Neural progenitor cell (in vitro differentiated cells): ENCODE measurements around the genes RSBN1L and HGF.

- RAMPAGE, long total RNA: no peak
Measured at GRCh38 chr7:76625483-76626466, 1.3 kb downstream of the POMZP3 start.

- RAMPAGE, long total RNA: no peak
Measured at GRCh38 chr7:76980405-76980944, 51.7 kb downstream of the SPDYE17 start.

DNA sequence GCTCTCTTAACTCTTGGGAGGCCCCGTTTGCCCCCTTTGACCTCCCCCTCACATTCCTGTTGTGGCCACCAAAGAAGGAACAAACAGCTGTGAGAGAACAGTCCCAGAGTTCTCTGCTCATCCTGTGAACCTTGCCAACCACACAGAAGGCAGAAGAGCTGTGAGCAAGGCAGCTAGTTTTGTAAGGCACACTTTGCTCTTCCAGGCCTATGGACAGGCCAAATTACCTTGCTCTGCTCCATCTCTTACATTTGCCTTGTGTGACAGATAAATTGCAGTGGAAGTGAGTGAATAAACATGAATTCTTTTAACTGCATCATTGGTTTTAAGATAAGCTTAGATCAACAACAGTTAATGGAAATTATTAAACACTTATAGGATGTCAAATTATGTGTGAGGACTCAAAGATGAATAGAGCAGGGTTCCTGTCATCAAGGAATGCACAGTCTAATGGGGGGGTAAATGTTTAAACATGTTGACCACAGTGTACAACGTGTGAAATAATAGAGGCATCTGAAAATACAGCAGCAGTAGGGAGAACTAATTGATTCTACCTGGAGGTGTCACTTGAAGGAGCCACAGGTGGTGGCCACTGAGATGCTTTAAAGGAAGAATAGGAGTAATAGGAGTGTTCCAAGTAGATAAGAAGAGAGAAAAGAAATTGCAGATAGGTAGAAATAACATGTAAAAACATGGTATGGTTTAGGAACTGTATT is 23.9 kb upstream of the FGL2 start:
- RAMPAGE, long total RNA: no peak

DNA sequence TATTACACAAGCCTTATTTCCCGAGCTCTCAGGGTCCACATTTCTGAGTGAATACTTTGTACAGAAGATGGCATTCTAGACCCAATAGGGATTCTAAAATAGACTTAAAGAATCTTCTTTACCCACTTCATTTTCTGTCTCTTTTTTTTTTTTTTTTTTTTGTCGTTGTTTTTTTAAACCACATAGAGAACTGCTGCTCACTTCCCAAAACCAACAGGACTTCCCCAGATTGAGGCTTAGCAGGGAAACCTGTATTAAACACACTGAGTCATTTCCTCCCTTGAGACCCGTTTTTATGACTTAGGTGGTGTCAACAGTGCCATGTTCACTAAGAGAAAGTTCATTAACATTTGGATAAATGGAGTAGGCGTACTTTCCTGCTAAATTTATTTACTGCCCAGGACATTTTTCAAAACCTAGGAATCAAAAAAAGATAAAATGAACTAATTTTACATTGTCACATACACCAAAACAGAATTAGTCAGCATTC is 85.7 kb downstream of the GSAP start:
- RAMPAGE, long total RNA: no peak

GRCh38 chr7:77420924-77421549 is 4.9 kb upstream of the GSAP start:
- RAMPAGE, long total RNA: no peak

DNA sequence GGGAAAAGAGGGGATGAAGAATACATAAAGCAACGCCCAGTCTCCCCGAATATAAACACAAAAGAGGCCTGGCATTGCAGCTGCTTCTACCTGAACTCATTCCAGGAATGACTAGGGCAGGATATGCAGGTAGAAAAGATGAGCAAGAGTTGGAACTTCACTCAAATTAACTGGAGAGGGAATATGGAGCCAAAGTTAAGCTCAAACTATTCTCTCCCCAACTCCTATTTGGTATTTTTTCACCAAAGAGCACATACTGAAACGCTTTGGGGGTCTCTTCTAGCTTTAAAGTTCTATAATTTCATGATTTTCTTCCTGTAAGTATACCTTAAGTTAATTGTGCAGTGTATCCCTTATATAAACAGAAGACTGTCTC is 36.7 kb upstream of the GSAP start:
- RAMPAGE, long total RNA: no peak

- RAMPAGE, long total RNA: no peak
Measured at GRCh38 chr7:77583416-77583856, 46.3 kb downstream of the PTPN12 start.

DNA sequence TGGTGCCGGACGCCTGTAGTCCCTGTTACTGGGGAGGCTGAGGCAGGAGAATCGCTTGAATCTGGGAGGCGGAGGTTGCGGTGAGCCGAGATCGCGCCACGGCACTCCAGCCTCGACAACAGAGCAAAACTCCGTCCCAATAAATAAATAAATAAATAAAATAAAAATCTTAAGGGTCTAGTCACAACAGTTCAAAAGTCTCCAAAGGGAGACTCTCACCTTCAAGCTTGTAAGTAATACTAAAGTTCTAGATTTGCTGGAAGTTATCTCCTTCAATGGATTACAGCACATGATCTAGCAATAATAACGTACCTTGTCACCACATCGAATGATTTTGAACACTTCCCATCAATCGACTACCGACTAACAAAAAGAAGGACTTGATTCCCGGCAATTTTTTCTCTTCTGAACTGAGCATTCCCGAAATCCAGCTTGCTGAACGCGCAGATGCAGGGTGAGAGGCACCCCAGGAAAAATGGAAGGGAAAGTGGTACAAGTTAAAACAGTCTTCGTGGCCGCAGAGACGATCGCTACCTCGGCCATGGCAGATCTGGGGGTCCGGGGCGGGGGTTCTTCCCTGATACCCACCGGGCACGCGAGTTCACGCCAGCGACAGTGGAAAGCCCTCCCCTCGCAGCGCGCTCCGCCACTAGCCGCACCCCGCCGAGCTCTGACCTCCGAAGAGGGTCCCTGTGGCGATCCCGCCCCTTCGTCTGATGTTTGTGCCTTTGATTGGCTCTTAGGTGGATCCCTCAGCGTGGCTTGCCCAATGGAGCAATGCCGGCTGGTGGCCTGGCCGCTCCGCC is 472 bp upstream of the RSBN1L start:
- RAMPAGE, long total RNA: no peak

- RAMPAGE, long total RNA: no peak
Measured at GRCh38 chr7:77696390-77696529, at the start of gene RSBN1L. RSBN1L (plus strand) TSS chr7:77696459.

DNA sequence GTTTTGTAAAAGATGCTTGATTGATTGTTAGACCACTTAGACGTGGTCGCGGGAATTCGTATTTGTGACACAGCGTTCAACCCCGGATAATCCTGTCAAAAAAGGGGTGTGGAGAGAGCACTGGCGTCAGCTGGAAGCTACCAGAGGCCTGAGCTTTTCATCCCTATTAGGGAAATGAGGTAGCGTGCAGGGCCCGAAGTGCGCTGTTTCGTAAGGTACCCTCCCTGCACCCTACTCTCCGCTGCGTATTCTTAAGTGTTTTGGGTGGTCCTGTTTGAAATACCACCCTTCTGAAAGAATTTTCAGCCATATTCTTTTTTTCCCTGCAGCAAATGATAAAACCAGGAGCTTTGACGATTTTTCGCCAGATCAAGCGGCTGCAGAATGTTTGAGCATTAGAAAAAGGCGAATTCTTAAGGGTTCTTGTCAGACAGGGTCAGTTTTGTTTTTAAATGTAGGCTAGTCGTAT is 1.2 kb downstream of the RSBN1L start:
- RAMPAGE, long total RNA: no peak

GRCh38 chr7:77797511-77797919 is 719 bp downstream of the TMEM60 start:
- RAMPAGE, long total RNA: no peak

DNA sequence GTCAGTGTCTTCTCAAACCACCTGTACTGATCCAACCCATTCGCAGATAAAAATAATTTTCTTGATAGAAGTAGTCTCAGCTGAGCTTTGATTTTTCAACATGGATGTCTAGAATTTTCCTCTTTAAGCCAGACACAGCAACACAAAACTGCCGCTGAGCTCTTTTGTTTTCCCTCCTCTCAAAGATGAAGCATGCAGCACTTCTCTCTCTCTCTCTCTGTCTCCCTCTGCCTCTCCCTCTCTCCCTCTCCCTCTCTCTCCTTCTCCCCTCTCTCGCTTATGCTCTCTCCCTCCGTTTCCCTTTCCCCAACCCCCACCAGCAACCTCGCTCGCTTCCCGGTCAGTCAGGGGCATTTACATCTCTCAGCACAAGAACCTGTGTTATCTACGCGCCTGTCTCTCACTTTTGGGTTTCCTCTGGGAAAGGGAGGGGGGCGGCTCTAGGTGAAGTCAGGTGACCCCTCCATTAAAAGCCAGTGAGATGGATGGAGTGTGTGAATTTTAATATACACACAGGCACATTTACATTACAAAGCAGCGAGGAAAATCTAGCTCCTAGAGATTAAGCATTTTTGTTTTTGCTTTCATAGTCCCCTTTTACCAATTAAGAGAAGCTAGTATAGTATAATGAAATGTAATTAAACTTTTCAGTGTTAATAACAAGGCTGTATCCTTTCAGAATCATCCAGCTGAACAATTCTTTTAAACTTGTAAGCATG is 682.4 kb downstream of the MAGI2 start:
- RAMPAGE, long total RNA: no peak

GRCh38 chr7:79451912-79452535 is 1.4 kb downstream of the MAGI2 start:
- RAMPAGE, long total RNA: no peak

- RAMPAGE, long total RNA: no peak
Measured at GRCh38 chr7:79454405-79455207, 1.1 kb upstream of the MAGI2 start.

GRCh38 chr7:80594134-80594825 is 44.2 kb upstream of the CD36 start:
- RAMPAGE, long total RNA: no peak

DNA sequence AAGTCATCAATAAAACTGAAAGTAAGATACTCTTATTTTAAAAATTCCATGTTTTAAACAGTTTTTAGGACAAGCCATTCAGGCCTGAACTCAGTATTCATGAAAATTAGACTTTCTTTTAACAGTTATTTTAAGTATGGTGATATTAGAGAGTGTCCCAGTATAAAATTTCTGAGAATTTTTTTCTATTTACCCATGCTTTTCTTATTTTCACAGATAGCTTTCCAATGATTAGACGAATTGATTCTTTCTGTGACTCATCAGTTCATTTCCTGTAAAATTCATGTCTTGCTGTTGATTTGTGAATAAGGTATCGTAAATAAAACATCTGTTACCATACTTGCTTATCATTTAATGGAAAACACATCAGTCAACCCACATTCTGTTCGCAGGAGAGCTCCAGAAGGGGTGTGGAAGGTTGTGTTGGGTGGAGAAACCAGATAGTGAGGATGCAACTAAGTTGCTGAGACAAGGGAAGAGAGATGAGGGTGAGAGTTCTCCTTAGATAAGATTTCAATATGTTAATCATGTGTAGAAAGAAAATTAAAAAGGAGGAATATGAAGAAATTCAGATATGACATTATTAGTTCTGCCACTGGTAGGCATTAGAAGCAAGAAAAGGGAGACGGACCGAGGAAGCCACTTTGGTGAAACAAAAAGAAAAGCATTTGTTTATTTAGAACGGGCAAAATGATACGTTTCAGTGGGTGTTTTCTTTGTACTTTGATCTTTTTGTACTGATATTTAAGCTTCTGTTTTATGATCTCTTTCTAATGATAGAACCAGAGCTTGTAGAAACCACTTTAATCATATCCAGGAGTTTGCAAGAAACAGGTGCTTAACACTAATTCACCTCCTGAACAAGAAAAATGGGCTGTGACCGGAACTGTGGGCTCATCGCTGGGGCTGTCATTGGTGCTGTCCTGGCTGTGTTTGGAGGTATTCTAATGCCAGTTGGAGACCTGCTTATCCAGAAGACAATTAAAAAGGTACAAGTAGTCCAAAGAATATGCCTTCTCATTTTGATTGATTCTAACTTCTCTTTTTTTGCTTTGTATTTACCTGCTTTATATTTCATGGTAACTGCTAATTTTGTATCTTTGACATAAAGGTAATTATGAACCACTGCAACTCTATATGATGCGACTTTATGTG is 7.8 kb downstream of the CD36 start:
- RAMPAGE, long total RNA: no peak

GRCh38 chr7:80735226-80735745 is 96.8 kb downstream of the CD36 start:
- RAMPAGE, long total RNA: no peak

DNA sequence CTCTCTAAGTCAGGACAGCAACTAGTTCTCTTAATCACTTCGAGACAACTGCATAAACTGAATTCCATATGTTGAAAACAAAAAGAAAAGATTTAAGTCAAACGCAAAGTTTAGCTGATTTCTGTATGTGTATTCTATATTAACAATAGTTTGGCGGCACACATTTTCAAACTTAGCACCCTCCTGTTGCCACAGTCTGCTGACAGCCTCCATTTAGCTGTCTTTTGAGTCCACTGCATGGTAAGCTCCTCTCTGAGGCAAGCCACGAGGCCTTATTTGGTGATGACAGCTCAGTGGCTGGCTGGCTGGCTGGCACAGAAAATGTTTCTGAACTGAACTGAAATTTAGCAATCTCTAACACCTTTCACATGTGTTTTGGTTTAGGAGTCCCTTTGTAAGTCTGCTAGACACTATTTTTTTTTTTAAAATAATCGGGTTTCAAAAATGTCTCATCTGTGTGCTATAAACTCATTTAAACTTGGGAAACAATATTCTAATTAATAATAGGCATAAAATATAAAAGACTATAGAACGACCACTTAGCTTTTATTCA is 59.3 kb downstream of the SEMA3C start:
- RAMPAGE, long total RNA: no peak

DNA sequence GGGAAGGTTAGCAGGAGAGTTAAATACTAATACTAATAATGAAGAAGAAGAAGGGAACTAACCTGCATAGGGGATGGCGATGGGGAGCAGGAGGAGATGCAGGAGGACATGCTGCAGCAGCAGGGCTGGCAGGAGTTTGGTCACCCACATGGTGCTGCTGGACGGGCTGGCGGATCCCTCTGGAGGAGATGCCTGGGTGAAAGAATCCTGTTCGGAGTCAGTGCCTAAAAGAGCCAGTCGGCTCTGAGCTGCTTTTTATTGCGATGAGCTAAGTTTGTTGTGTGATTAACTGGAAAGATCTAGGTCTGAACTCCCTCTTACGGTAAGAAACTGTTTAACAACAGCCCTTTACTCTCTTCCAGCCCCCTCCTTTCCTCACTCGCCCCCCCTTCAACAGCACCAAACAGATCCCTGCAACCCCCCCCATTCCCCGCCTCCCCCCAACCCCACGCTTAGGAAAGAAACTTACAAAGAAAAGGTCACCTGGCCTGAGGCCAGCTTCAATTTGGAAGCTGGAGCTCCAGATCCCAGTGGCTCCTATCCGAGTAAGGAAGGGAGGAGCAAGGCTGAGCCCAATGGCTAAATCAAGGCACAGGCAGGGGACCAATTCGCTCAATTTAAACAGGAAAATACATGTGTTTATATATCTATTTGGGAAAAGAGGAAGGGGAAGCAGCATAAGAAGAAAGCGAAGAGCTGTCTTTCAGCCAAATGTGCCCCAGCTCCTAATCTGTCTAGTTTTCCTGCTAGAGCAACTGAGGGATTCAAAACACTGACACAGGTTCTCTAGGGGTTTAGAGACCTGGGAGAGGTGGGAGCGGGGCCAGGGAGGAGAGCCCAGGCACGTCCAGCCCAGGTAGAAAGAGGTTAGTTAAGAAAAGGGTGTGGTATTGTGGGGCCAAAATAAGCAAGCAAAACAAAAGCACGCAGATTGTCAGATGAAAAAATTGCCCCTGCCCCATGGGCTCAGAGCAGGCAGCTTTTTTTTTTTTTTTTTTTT is at the start of gene HGF:
HGF (minus strand) TSS at position 226 of the 1,000 bp plus-strand sequence.
- RAMPAGE, long total RNA: no peak

DNA sequence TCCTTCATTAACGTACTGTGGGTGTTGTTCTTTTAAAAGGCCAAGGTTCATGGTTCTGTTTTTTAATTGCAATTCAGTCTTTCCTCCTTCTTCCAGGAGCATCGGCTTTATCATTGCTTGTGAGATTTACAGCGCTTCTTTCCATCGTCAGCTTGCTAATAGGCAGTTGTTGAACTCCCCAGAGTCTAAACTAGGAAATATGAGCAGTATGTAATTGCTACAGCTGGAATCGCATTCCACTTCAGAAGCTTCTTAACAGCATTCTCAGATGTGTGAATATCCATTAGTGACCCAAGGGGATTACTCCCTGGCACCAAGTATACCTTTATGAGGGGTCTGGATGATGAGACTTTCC is 76.0 kb upstream of the HGF start:
- RAMPAGE, long total RNA: no peak